Hair follicular keratinocyte (primary cell): ENCODE data around the genes LRRFIP2, ACVR2B and SCN5A.

DNA sequence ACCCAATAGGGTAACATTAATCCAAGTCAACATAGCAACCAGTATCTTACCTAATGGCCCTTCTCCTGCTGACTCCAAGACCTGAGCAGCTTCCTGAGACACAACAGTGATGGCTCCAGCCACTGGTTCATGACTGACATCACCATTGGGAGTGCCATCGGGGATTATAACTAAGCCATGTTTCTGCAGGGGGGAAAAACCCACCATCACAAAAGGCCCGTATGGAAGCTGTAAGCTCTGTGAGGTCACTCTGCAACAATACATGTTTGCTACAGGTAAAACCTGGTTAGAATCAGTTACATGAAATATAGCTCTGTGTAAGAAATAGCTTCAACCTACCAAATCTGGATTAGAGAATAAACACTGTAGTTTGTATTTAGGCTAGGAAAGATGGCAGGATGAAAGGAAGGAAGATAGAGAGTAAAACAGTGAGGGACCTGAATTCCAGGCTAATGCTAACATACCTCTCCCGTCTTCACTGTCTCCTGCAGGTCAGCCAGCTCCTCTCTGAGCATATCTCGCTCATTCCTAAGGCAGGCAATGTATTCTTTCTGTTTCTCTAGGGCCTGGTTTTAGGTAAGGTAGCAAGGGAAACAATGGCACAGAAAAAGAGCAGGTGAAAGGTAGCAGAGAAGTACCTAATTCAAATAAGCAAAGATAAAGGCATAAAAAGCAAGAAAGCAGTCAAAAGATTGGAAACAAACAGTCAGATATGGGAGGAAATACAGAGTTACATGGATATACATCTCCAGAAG is 72.6 kb downstream of the MLH1 start:
- RAMPAGE, long total RNA: no peak

DNA sequence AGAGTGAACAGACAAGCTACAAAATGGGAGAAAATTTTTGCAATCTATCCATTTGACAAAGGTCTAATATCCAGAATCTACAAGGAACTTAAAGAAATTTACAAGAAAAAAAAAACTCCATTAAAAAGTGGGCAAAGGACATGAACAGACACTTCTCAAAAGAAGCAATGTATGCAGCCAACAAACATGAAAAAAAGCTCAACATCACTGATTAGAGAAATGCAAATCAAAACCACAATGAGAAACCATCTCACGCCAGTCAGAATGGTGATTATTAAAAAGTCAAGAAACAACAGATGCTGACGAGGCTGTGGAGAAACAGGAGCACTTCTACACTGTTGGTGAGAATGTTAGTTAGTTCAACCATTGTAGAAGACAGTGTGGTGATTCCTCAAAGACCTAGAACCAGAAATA is 27.5 kb downstream of the LRRFIP2 start:
- RAMPAGE, long total RNA: no peak

- RAMPAGE, long total RNA: no peak
Measured at GRCh38 chr3:37174349-37175232, at the start of gene LRRFIP2. LRRFIP2 (minus strand) TSS chr3:37174582.

- RAMPAGE, long total RNA: no peak
Measured at GRCh38 chr3:37344568-37344901, 101.5 kb downstream of the GOLGA4 start.

- RAMPAGE, long total RNA: no peak
Measured at GRCh38 chr3:37387512-37387900, 64.4 kb upstream of the ITGA9 start.

- RAMPAGE, long total RNA: no peak
Measured at GRCh38 chr3:37417247-37417609, 34.7 kb upstream of the ITGA9 start.

GRCh38 chr3:37453302-37454578 is 1.8 kb downstream of the ITGA9 start:
- RAMPAGE, long total RNA: no peak

DNA sequence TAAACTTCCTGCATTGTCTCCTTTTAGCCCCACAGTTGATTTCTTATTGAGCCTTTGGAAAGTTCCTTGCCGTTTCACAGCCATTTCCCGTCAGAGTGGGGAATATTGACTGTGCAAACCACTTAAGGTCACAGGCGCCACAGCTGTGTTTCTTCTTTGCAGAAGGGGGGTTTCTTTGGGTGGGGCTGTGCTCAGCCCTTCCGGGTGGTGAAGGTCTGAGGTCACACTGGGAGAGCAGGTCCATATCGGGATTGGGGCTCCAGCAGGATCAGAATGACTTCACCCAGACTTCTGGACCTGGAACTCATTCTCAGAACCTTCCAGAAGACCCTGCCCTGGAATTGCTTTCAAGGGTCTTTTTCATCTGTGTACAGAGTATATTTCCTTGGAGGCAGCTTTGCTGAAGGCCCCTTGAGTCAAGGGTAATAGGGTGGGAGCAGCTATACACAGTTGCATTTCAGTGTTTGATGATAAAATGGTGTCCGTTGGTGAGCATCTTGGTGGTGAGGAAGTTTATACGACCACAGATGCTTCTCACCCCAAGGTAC is 122.7 kb downstream of the ITGA9 start:
- RAMPAGE, long total RNA: no peak

DNA sequence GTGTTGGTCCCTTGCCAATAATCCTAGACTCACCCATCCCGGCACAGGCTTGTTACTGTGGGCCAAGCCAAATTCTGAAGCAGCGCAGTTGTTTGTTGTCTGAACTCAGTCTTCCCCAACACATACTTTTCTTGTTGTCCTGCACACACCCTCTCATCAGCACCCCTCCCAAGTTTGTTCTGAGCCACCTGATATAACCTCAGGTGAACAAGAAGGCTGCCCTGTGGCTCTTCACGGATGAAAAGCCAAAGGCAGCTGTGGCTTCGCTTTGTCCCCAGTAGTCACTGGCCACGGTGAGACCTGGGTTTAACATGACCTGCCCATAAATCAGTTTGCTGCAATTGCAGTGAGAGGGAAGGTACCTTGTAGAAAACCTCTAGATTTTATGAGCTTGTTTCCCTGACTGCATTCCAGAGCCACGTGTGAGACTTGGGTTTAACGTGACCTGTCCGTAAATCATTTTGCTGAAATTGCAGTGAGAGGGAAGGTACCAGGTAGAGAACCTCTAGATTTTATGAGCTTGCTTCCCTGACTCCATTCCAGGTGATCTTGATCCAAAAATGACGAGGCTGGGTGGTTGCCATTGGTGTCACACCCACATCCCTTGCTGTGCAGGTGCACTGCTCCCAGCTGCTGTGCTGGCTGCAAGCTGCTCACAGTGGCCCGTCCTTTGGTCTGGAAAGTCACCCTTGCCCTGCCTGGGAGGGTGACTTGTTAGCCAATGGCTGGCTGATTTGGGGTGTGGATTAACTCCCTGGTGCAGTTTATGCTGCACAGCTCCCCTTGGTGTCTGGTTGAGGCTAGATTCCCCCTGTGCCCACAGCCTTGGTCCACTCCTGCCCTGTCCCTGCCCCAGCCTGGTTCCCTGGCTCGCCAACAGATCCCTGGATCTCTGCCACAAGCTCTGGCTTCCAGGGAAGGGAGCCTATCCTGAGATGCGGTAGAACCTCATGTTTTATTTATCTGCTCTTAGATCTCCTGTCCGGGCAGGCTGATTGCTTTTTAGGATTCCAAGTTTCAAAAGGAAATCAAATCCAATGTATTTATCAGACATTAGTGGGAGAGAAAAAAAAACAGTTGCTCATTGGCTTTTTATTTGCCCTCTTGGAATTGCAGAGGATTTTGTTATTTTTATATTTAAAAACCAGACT is 192.7 kb upstream of the CTDSPL start:
- RAMPAGE, long total RNA: no peak

GRCh38 chr3:37862922-37863681 is 1.4 kb downstream of the CTDSPL start:
- RAMPAGE, long total RNA: no peak

DNA sequence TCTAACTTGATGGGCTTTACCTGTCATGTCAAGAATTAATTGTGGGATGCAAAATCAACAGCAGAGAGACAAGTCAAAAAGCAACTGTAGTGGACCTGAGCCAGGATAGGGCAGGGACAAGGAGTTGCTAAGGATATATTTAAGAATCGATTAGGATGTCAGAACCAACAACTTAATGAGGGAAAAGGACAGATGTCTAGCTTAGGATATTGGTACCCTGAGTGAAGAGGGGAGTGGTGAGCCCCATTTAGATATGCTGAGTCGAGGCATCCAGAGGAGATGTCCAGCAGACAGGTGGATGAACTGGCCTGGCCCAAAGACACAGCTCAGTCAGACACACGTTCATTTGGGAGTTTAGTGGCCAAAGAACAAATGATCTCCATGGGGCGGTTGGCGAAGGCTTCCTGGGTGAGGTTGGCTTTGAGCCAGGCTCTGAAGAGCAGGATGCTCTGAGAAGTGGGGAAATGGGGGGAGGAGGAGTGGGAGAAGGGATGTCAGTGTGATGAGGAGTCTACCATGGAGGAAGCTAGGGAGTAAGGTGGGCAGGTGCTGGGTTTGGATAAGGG is 47.6 kb upstream of the VILL start:
- RAMPAGE, long total RNA: no peak

- RAMPAGE, long total RNA: no peak
Measured at GRCh38 chr3:37955905-37956357, 34.7 kb upstream of the VILL start.

GRCh38 chr3:37987679-37988510 is 2.7 kb upstream of the VILL start:
- RAMPAGE, long total RNA: no peak

DNA sequence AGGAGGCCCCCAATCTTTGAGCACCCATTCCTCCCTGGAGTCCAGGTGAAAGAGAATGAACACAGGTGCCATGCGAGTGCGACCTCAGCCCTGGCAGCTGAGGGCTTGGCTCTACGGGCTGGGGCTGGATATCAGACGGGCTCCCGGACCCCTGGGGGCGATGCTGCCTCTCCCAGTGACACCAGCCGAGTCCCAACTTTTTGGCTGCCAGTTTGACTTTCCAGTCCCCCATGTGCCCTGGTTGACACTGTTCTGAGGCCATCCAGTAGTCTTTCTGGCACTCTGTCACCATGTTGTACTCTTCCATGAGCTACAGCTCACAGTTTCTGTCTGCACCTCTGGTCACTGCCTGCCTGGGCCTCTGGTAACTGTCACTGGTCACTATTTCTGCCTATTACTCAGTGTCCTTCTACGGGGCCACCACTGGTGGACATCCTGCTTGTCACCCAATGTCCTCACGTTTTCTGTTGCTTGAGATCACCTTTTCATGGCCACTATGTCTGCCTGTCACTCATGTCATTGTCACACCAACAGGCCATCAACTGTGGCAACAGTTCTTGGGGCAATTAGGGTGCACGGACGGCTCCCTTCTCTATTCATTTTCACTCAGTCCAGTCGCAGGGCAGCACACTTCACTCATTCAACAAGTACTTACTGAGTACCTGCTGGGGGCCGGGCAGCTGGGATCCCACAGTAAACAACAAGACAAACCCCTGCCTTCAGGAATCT is 1.4 kb downstream of the VILL start:
- RAMPAGE, long total RNA: no peak

GRCh38 chr3:38130297-38131180 is 6.4 kb downstream of the ACAA1 start:
- RAMPAGE, long total RNA: no peak

DNA sequence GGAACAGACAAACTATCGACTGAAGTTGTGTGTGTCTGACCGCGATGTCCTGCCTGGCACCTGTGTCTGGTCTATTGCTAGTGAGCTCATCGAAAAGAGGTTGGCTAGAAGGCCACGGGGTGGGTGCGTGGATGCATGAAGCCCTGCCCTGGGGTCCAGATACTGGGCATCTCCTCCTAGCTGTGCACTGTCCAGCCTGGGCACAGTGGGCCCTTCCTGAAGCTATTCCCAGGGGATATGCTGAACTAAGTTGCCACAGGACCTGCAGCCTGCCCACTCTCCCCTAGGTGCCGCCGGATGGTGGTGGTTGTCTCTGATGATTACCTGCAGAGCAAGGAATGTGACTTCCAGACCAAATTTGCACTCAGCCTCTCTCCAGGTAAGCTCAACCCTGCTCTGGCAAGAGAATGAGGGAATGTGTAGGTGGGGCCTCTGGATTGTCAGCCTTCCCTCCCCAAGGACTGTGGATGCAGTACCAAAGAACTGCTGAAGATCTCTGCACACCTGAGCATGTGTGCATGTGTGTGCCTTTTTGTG is 2.1 kb downstream of the MYD88 start:
- RAMPAGE, long total RNA: no peak

GRCh38 chr3:38414348-38414953 is 39.2 kb upstream of the ACVR2B start:
- RAMPAGE, long total RNA: no peak

DNA sequence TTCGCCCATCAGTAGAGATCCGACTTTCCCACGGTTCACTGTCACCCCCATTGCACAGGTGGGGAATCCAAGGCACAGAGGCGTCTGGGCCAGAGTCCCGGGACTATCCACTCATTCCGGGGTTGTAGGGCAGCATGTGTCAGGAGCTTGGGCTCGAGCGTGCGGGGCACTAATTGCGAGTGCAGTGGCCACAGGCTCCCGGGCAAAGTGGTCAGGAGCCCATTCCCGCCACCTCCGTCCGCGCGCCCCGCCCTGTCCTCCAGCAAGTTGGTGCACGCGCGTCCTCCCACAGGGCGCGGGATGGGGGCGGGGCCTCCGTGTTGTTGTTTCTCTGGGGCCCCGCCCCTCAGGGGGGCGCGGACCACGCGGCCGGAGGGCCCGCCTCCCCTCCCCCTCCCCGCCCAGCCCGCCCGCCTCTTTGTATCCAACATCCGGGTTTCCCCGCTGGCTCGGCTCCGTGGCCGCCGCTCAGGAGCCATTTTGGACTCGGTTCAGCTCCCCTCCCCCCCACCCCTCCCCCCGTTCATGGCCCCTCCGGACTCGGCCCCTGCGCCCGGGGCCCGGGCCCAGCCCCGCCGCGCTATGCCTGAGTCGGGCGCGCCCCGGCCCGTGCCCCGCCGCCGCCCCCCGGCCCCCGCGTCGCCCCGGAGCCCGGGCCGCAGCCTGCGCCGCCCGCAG is at the start of gene ACVR2B:
Gene ACVR2B, plus strand, starts transcription at position 447 of the 678 bp plus-strand sequence.
- RAMPAGE, long total RNA: no peak

- RAMPAGE, long total RNA: no peak
Measured at GRCh38 chr3:38489621-38490133, 6.5 kb upstream of the EXOG start.

GRCh38 chr3:38649600-38650166 is at the start of gene SCN5A:
SCN5A (minus strand) TSS chr3:38649687.
- RAMPAGE, long total RNA: no peak